Measurements from ENCODE around the gene LCT.

DNA sequence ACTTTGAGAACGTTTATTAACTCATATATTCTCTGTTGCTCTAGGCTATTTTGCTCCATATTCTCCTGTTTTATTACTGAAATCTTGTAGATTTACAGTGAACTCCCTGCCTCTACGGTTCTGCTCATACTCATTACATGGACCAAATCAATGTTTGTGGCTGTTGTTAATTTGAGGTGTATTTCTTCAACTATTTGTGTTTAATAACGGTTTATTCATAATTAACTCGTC lies 1.2 kb downstream of the UBXN4 start:
- PRO-cap = no peak

- PRO-cap = no peak
Observed at GRCh38 chr2:135837101-135837307, at the start of gene LCT. Gene LCT (minus strand): TSS chr2:135837184.

GRCh38 chr2:135866015-135866465 lies 10.2 kb downstream of the MCM6 start:
- PRO-cap = no peak

GRCh38 chr2:135962248-135962477 lies 23.3 kb downstream of the DARS1 start:
- PRO-cap = no peak

DNA sequence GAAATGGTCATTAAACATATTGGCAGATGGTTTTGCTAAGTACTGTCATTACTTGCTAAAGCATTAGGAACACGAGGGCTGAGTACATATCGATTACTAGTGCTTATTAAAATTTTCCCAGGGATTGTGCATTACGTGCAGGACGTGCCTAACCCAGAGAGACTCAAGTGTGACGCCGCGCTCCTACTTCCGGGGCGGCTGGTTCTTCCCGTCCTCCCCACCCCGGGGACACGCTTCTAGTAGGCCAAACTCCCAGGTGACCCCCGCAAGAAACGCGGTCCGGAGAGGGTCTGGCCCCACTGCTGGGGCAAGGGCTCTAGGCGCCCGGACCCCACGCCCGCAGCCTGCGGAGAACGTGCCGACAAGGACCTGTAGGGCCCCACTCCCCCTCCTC lies 484 bp downstream of the DARS1 start:
- PRO-cap = bidirectional peak, plus-strand start at position 159 of the sequence, minus-strand start at position 165 of the sequence

GRCh38 chr2:136114899-136116033 lies 2.7 kb downstream of the CXCR4 start:
- PRO-cap = no peak

DNA sequence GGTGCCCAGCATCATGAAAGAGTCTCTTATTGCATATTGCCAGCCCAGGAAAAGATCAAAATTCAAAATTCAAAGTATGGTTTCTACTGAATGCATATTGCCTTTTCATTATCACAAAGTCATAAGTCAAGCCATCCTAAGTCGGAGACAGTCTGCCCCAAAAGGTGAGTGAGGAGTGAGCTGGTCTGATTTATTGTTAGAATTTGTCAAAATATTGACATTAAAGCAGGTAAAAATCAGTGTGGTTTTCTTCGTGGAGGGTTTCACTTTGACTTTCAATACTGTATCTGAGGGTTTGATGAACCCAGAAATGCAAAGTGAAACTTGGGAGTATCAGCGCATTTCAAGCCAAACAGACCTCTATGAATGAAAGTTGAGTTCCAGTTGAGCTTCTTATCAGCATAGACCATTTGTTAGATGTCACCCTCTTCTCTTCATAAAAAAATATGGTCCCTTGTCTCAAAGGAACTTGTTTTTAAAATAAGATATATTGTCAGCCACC lies 21.6 kb upstream of the CXCR4 start:
- PRO-cap = no peak

DNA sequence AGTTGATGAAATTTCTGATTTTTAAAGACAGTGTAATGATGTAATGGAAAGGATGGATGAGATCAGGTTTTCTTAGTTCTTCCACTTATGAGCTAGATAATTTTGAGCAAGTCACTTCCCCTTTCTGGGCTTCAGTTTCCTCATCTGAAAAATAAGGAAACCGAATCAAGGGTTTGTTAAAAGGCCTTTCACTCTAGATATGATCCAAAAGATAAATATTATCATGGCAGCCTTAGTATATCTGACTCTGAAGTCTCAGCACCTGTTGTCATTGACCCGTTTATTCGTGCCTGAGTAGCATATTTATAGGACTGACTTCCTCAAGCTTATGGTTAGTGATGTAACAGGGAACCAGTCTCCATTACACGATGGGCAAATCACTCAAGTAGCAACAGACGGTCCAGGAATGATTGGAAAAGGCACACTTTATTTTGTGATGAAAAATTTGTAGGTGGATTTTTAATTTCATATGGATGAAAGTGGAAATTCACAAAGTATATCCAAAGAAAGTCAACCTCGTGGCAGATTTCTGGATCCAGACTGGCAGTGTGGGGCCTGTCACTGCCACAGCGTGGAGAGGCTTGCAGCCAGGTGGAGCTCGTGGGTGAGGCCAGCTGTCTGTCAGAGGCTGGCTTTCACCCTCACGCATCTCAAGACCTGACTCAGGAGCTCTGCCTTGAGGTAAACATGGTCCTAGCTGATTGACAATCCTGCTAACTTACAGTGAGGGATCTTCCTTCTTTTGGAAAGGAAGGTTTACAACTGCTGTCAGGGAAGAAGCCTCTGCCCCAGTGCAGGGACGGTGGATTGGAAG lies 137.9 kb upstream of the CXCR4 start:
- PRO-cap = no peak

- PRO-cap = no peak
Observed at GRCh38 chr2:136384507-136384929, 266.6 kb upstream of the CXCR4 start.

- PRO-cap = no peak
Observed at GRCh38 chr2:137857949-137858329, 106.3 kb upstream of the HNMT start.

DNA sequence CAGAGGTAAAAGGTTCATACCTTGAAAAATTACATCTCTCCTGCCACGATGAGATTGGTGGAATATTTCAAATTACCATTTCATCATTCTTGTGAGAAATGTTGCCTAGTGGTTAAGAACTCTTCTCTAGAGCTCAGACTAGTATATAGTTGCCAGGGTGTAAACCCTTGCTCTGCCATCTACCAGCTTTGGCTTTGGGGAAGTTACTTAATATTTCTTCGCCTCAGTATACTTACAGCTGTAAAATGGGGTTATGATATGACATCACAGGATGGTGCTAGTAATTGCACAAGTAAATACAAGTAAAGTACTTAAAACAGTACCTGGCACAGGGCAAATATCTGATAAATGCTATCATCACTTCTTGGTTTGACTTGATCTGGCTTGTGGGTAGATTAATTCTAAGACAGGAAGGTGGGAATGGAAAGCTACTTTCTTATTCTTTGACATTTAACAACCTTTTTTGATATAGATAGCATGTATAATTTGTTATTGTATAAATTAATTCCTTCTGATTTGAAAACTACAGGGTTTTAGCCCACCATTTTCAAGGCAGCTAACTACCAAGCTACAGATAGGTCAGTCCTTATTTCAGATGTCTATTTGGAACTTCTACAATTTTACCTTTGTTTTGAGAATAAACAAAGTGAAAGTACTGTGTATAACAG lies 1.6 kb downstream of the SPOPL start:
- PRO-cap = no peak

GRCh38 chr2:138567789-138568789 lies 66.5 kb downstream of the SPOPL start:
- PRO-cap = no peak

DNA sequence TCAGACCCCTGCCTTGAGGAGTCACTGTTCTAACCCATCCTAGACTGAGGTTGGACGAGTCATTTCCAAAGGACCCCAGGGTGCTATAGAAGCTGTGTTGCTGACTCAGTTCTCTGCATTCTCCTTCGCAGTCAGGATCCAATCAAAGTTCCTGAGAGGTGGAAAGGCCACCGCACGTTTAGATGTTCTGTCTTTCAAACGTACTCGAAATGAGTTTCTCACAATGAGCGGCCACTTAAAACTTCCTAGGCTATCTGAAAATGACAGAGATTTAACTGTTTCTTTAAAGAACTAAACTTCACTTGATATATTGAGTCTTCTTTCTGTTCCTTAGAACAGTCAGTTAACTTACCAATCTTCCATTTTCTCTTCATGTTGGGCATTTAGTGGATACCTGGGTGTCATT lies 854.6 kb upstream of the NXPH2 start:
- PRO-cap = unidirectional peak, minus-strand start at position 133 of the sequence

DNA sequence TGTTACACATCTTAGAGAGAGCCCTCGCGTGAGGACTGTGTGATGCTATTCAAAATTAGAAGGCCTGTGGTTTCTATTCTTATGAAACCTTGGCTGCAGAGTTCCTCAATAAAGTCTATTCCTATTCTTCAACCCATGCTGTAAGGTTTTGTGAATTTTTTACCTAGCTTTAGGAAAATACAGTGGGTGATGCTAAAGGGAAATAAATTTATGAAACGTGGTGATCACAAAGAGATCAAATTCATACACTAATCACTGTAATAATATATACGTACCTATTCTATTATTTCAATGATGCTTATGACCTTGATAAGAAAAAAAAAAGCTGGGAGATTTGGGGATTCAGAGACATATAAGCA lies 917.4 kb upstream of the NXPH2 start:
- PRO-cap = no peak

DNA sequence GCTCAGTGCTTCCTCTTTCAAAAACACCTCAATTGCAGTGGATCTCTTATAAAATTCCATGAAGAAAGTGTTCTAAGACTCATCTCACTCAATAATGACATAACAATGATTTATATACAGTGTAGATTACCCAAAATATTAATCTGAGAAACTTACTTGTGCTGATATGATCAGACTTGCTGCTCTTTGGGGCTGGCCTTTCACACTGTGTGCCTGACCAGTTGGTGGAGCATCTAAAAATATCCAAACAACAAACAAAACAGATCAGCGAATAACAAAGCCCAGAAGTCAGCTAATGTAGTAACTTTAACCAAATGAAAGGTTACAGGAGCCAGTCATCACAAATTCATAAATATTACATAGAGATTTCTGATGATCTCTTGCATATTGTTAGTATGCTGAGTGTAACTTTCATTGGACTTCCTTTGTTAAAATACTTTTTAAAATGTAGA lies 1466.8 kb upstream of the NXPH2 start:
- PRO-cap = no peak

GRCh38 chr2:140785727-140786336 lies 1345.0 kb downstream of the LRP1B start:
- PRO-cap = no peak

- PRO-cap = no peak
Observed at GRCh38 chr2:142121405-142121812, 9.4 kb downstream of the LRP1B start.

DNA sequence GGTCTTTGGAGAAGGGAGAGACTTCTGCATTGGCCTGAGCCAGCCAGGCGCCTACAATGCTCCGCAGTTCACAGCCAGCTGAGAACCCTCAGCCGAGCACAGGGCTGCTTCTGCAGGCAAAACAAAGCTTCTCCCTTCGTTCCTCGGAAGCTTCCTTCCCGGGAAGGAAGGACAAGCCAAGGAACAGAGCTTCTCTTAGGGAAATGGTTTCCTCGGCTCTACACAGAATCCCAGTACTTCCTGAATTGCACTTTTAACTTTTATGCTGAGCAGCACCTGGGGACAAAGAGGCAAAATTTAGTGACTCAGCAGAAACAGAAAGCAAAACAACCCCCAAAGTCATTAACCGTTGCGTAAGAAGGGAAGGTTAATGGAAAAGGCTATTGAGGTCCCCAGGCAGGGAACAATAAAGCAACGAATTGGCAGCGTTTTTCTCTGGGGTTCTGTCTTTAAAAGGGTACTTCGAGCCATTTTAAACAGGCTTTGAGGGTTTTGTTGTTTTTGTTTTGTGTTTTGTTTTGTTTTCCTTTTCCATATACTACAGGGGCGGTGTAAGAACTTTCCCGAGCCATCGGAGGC lies 524 bp upstream of the LRP1B start:
- PRO-cap = no peak

GRCh38 chr2:142870534-142870963 lies 6.9 kb upstream of the KYNU start:
- PRO-cap = no peak

GRCh38 chr2:143070820-143071200 lies 58.4 kb upstream of the ARHGAP15 start:
- PRO-cap = no peak